ENCODE results near the gene KLHDC4.

DNA sequence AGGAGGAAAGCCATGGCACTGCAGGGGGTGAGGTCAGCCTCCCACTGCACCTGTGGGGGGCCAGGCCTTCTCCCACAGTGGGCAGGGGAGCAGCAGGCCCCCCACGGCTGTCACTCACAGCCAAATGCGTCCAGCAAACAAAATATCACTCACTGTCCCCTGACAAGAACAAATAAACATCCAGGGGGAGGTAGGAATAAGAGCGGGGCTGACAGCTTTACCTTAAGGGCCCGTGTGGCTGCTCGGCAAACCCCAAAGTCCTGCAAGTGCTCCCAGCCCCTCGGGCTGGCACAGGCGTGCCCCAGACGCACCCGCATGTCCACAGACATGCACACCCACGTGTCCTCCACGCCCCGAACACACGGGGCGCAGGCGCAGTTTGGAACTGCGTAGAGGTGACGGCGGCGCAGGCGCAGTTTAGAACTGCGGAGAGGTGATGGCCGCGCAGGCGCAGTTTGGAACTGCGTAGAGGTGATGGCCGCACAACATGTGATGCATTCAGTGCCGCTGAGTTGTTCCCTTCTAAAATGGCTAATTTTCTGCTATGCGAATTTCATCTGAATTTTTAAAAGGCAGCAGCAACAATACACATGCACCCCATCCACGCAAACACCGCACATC is 291.2 kb downstream of the FOXL1 start:
- PRO-cap, 3 experiments: peak in 2 of 3 experiments; most common plus-strand start position 460 of the sequence (in 1); most common minus-strand start position 359 of the sequence (in 2)
- RAMPAGE, long total RNA, 2 experiments: start-site peak on the minus strand in 1 of 2 experiments, centred at position 361 of the sequence, 20 reads per replicate
- RRBS: no CpG with 5 or more reads among the region's 30 CpGs

DNA sequence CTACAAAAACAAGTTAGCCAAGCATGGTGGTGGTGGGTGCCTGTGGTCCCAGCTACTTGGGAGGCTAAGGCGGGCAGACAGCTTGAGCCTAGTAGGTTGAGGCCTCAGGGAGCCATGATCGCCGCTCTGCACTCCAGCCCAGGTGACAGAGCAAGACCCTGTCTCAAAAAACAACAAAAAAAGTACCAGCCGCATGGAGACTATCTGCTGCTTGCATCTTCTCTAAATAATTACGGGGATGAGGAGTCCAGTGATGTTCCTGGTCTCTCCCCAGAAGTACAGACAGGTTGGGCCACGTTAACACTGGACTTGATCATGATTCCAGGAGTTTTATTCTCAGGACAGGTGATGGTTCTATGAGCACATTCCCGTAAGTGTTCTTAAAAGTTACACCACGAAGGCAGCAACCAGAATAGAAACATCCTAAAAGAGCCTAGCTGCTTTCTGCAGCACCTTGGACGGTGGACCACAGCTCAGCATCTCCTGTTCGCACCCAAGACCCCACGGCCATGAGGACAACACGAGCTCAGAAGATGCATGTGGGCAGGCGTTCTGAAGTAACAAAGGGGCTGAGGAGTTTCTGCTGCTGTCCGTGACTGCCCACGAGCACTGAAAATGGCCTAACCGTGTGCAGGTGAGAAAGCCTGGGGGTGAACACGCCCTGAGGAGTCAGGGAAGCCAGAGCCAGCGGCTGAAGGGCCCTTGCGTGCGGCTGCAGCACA is 10.5 kb upstream of the C16orf95 start:
- PRO-cap, 3 experiments: peak in 1 of 3 experiments; most common plus-strand start position 176 of the sequence (in 1)
- RAMPAGE, long total RNA, 2 experiments: no peak in any of the 2 experiments
- RRBS: no CpG with 5 or more reads among the region's 20 CpGs

DNA sequence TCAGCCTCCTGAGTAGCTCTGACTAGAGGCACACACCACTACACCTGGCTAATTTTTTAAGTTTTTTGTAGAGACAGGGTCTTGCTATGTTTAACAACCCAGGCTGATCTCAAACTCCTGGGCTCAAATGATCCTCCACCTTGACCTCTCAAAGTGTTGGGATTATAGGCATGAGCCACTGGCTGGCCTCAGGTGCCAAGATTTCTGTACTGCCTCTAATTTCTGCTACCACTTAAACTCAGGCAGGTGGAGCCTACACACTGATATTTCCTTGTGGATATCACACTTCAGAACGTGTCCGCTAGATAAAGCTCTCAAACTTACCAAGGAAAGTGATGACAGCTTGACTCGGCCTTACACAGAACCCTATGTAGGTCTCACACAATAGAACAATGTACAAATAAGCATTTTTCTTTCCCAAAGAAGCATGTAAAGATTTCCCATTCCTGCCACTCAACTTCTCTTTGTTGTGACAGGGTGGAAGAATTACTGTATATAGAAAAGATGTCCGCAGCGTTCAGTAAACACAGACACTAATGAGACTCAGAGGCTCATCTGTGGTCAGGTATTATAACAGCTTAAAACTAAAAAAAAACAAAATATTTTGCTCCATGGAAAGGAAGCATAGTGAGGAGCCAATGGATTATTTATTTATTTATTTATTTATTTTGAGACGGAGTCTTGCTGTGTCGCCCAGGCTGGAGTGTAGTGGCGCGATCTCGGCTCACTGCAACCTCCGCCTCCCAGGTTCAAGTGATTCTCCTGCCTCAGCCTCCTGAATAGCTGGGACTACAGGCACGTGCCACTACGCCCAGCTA is 7.2 kb downstream of the MAP1LC3B start:
- PRO-cap, 3 experiments: no peak in any of the 3 experiments
- RAMPAGE, long total RNA, 2 experiments: no peak in any of the 2 experiments
- RRBS: no CpG with 5 or more reads among the region's 13 CpGs

- PRO-cap, 3 experiments: no peak in any of the 3 experiments
- RAMPAGE, long total RNA, 2 experiments: no peak in any of the 2 experiments
- RRBS: no CpG with 5 or more reads among the region's 24 CpGs
Observed at GRCh38 chr16:87411460-87411838, 19.3 kb downstream of the MAP1LC3B start.

GRCh38 chr16:87487103-87488047 is 5.4 kb downstream of the ZCCHC14 start:
- PRO-cap, 3 experiments: peak in 1 of 3 experiments; most common plus-strand start chr16:87487795 (in 1); most common minus-strand start chr16:87487791 (in 1)
- RAMPAGE, long total RNA, 2 experiments: no peak in any of the 2 experiments
- RRBS: no CpG with 5 or more reads among the region's 28 CpGs

DNA sequence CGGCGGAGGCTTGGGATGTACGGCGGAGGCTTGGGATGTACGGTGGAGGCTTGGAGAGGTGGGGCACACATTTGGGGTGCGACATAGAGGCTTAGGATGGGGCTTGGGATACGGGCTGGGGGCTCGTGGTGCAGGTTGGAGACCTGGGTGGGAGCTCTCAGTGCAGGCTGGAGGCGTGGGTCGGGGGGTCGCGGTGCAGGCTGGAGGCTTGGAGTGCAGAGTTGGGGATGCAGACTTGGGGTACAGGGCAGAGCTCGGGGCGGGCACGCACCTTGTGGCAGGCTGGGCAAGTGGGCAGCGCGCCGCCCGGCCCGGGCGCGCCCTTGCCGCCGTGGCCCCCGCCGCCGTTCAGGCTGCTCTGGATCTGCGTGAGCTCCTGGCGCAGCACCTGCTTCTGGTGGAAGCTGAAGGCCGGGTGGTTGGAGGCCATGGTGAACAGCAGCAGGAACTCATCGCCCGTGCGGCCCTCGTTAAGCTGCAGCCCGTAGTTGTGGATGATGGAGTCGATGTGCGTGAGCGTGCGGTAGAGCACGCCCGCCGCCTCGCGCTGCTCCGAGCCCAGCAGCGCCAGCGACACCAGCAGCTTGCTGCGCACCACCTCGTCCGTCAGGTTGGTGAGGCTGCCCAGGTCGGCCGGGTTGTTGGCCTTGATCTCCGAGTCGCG is 1.3 kb downstream of the ZCCHC14 start:
- PRO-cap, 3 experiments: no peak in any of the 3 experiments
- RAMPAGE, long total RNA, 2 experiments: no peak in any of the 2 experiments
- RRBS: 9% methylated on average over 10 of the region's 55 CpGs

- PRO-cap, 3 experiments: no peak in any of the 3 experiments
- RAMPAGE, long total RNA, 2 experiments: no peak in any of the 2 experiments
- RRBS: 2% methylated on average over 5 of the region's 82 CpGs
Observed at GRCh38 chr16:87492062-87492517, 734 bp downstream of the ZCCHC14 start.

DNA sequence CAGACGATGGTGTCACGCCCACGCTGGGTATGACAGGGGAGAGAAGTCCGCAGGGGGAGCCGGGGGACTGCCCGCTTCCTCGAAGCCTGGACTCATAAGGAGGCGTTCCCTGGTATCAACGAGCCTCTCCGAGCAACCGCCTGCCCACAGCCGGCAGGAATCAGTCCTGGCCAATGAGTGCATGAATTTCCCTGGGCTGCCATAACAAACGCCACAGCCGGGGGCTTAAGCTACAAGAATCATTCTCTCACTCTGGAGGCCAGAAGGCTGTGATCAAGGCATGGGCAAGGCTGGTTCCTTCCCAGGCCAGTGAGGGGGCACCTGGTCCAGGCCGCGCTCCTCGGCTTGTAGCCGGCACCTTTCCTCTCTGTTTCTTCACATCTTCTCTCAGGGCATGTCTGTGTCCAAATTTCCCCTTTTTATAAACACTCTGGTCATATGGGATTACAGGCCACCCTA is 26.0 kb upstream of the JPH3 start:
- PRO-cap, 3 experiments: no peak in any of the 3 experiments
- RAMPAGE, long total RNA, 2 experiments: no peak in any of the 2 experiments
- RRBS: 83% methylated on average over 9 of the region's 18 CpGs

DNA sequence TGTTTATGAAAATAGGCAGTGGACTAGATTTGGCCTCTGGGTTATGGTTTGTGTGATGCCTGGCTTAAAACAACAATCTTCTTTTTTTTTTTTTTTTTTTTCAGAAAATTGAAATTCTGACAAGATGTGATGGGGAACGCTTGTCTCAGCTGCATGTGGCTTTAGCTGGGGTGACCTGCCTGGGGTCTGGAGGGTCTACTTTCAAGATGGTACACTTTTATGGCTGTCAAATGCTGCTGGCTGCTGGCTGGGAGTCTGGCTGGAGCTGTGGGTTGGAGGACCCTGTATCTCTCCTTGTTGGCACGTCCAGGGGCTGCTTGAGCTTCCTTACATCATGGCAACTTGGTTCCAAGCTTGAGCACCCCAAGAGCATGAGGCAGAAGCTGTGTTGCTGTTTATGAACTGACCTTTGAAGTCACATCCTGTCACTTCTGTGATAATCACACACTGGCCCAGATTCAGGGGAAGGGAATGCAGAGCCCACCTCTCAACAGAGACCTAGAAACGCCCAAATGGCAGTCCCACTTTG is 3.2 kb upstream of the JPH3 start:
- PRO-cap, 3 experiments: peak in 1 of 3 experiments; most common minus-strand start position 263 of the sequence (in 1)
- RAMPAGE, long total RNA, 2 experiments: no peak in any of the 2 experiments
- RRBS: no CpG with 5 or more reads among the region's 3 CpGs

- PRO-cap, 3 experiments: no peak in any of the 3 experiments
- RAMPAGE, long total RNA, 2 experiments: no peak in any of the 2 experiments
- RRBS: 92% methylated on average over 4 of the region's 25 CpGs
Observed at GRCh38 chr16:87701655-87702263, 64.0 kb downstream of the KLHDC4 start.

DNA sequence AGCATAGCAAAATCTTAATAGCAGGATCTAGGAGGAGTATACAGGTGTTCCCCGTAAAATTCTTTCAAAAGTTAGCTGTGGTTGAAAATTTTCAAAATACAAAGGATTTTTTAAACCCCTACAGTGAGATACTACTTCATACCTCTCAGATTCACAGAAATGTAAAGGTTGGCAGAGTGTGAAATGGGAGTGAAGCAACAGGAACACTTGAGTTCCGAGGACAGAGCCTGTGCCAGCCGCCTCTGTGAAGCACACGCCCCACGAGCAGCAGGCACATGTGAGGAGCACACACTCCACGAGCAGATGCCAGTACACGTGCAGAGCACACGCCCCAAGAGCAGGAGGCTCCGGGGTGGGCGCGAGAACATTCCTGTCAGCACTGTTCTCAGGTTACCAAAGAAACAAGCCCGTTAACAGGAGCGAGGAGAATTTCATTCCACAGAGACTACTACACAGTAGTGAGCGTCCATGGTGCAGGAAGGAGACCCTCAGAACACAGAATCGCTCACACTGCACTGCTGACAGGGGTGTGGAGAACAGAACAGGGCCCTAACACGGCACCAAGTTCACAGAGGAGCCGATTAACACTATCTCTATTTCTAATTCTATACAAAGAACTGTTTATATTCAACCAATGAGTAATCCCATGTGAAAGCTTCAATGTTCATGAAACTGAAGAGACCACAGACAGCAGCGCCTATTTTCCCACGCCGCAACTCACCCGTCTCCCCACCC is 40.2 kb downstream of the KLHDC4 start:
- PRO-cap, 3 experiments: peak in 1 of 3 experiments; most common plus-strand start position 427 of the sequence (in 1); most common minus-strand start position 366 of the sequence (in 1)
- RAMPAGE, long total RNA, 2 experiments: no peak in any of the 2 experiments
- RRBS: no CpG with 5 or more reads among the region's 21 CpGs

DNA sequence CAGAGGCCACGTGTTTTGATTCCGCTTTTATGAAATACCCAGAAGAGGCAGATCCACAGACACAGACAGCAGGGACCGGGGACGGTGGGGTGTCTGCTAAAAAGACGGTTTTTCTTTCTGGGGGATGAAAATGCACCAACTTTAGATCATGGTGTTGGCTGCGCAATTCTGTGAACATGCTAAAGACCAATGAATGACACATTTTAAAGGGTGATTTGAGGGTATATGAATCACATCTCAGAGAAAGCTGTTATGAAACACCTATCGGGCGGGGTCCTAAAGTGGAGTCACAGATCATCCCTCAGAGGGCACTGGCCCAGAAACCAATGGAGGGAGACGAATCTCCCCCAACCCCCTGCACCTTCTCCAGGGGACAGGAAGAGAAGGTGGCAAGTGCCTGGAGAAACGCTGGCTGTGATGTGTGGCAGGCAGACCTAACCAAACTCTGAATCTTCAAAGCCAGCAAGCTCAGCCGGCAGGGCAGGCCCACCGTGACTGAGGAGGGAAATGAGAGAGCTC is 26.0 kb downstream of the KLHDC4 start:
- PRO-cap, 3 experiments: no peak in any of the 3 experiments
- RAMPAGE, long total RNA, 2 experiments: no peak in any of the 2 experiments
- RRBS: 88% methylated on average over 2 of the region's 12 CpGs

- PRO-cap, 3 experiments: peak in 3 of 3 experiments; most common plus-strand start chr16:87766053 (in 3); most common minus-strand start chr16:87765957 (in 3)
- RAMPAGE, long total RNA, 2 experiments: start-site peak on the plus strand in 1 of 2 experiments, at chr16:87766017-87766076 at its widest, 33 reads per replicate; start-site peak on the minus strand in 2 of 2 experiments, at chr16:87765929-87765993 at its widest, 867 to 1,650 reads per replicate
- RRBS: under 1% methylated on average over 16 of the region's 36 CpGs
Observed at GRCh38 chr16:87765838-87766181, at the start of gene KLHDC4. KLHDC4 (minus strand) TSS chr16:87765986.

DNA sequence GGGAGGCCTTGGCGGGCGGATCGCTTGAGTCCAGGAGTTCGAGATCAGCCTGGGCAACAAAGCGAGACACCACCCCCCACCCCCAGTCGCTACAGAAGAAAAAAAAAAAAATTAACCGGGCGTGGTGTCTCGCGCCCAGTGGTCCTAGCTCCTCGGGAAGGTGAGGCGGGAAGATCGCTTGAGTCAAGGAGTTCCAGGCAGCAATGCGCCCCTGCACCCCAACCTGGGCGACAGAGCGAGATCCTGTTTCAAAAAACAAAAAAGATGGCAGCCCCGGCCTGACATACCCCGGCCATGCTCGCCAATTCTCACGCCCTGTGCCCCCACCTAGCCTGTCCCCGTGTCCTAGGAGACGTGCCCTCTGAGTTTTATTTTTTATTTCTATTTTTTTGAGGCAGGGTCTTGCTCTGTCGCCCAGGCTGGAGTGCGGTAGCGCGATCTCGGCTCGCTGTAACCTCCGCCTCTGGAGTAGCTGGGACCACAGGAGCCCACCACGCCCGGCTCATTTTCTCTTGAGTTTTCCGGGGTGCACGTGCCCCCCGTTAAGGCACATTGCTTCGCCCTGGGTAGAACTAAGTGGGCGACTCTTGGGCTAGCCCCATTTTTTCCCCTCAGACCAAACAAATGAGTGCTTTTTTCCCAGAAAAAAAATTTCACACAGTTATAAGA is 530 bp upstream of the KLHDC4 start:
- PRO-cap, 3 experiments: no peak in any of the 3 experiments
- RAMPAGE, long total RNA, 2 experiments: no peak in any of the 2 experiments
- RRBS: no CpG with 5 or more reads among the region's 36 CpGs

DNA sequence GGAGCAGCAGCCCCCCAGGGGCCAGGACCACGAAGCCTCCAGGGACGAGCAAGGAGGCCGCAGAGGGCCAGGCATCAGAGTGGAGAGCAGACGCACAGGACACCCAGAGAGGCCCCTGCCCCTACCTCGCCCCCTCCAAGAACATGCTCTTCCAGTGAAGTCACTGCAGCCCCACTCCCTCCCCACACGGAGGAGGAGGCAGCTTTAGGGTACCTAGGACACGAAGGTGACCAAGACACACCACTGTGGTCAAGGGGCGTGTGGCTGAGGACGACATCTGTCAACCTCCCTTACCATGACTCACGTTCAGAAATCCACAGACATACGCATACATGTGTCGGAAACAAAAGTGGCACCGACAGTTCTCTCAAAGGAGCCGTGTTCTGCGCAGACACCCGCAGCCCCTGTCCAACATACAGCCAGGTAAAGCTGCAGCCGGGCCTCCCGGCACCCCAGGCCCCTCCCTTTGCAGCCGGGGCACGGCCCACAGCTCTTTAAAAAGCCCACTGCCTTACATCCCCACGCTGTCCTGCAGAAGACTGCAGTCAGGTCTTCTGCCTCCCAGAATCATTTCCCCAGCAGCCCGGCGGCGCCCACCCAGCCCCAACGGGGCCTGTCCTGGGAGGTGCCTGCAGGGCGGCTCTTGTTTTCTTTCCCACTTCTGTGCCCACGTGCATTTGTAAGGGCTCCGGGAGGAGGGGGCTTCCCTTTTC is 40.4 kb upstream of the KLHDC4 start:
- PRO-cap, 3 experiments: no peak in any of the 3 experiments
- RAMPAGE, long total RNA, 2 experiments: no peak in any of the 2 experiments
- RRBS: 3% methylated on average over 8 of the region's 28 CpGs

GRCh38 chr16:87829934-87830834 is 39.1 kb downstream of the SLC7A5 start:
- PRO-cap, 3 experiments: no peak in any of the 3 experiments
- RAMPAGE, long total RNA, 2 experiments: start-site peak on the plus strand in 1 of 2 experiments, at chr16:87830530-87830567 at its widest, 9 reads per replicate
- RRBS: no CpG with 5 or more reads among the region's 32 CpGs

- PRO-cap, 3 experiments: no peak in any of the 3 experiments
- RAMPAGE, long total RNA, 2 experiments: start-site peak on the plus strand in 1 of 2 experiments, at chr16:87831942-87831951 at its widest, 12 reads per replicate
- RRBS: no CpG with 5 or more reads among the region's 22 CpGs
Observed at GRCh38 chr16:87831717-87832362, 37.5 kb downstream of the SLC7A5 start.

DNA sequence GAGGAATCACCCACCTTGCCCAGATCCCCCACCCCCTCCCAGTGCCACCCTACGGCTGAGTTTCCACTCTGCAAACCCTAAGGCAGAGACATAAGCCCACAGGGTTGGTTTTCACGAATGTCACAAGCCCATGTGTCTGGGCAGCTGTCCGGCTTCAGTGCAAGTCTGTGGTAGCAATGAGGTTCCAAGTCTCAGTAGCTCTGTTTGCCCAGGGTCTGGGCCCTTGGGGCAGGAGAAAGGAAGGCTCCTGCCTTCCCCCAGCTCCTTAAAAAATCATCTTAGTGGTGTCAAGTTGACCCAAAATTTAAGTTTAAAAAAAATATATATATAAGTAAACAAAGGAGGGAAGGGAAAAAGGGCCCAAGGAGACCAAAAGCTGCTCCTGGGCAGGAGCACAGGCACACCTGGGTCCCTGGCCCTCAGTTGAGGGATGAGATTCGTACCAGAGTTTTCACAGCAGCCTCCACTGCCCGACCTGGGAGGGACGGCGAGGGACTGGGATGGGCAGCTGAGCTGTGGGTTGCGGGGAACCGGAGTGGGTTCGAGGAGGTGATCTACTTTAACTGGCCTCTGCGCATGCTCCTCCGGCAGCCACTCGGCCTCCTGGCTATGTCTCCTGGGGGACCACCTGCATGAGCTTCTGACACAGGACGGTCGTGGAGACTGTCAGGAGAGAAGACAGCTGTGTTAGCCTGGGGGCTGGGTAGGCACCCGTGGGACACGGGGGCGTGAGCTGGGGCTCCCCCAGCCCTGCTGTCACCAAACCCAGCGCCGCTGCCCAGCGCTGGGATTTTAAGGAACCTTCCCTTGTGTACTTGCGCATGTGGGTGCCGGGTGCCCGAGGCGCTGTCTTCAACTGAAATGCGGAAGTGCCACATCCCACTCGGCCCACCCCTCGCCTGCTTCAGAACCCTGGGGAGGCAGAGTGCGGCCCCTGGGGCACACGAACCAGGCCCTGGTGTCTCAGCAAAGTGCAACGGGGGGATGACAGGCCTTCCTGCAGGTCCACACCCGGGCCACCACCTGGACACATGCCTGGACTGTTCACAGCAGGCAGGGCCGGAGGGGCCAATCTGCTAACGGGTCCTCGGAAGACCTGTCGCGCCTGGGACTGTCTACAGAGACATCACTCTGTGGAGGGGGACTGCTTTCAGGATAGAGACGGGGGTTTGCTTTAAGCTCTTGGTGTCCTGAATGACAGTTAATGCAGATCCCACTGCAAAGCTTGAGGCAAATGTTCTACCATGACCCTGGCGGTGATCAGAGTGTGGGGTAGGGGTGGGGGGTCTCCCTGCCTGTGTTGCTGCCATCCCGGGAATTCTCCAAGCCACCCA is 36.5 kb downstream of the SLC7A5 start:
- PRO-cap, 3 experiments: no peak in any of the 3 experiments
- RAMPAGE, long total RNA, 2 experiments: no peak in any of the 2 experiments
- RRBS: 92% methylated on average over 7 of the region's 40 CpGs

GRCh38 chr16:87844394-87844772 is 24.9 kb downstream of the SLC7A5 start:
- PRO-cap, 3 experiments: peak in 1 of 3 experiments; most common plus-strand start chr16:87844594 (in 1)
- RAMPAGE, long total RNA, 2 experiments: no peak in any of the 2 experiments
- RRBS: no CpG with 5 or more reads among the region's 17 CpGs

DNA sequence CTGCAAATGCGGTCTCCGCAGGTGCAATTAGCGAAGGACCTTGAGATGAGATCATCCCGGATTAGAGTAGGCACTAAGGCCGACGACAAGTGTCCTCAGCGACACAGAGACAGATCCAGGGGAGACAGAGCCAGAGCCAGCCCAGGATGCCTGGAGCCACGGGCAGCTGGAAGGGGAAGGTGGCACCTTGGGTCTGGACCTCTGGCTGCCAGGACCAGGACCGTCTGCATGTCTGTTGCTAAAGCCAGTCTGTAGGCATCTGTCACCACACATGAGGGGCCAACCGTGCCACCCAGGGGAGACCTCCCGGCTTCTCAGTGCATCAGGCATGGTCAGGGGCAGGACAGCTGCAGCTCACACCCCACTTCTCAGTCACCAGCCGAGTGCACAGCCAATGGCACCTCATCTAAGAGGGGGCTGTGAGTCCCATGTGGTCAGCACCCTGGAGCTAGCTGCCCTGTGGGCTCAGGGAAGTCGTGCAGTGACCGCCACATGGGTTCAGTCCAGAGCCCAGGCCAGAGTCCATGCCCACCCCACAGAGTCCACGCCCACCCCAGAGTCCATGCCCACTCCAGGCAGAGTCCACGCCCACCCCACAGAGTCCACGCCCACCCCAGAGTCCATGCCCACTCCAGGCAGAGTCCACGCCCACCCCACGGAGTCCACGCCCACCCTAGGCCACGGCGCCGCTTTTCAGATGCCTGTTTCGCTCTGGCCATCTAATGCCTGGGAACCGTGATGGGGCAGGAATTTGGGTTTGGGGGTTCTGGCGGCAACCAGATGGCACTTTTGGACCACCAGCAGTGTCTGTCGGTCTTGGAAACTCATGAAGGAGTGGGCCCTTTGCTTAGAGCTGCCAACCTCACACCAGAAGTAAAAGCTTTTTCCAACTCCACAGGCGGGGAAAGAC is 24.2 kb downstream of the SLC7A5 start:
- PRO-cap, 3 experiments: peak in 3 of 3 experiments; most common plus-strand start position 722 of the sequence (in 2); most common minus-strand start position 500 of the sequence (in 2)
- RAMPAGE, long total RNA, 2 experiments: start-site peak on the plus strand in 1 of 2 experiments, centred at position 709 of the sequence, 12 reads per replicate
- RRBS: 88% methylated on average over 2 of the region's 28 CpGs